ENCODE data around the gene FERD3L.

DNA sequence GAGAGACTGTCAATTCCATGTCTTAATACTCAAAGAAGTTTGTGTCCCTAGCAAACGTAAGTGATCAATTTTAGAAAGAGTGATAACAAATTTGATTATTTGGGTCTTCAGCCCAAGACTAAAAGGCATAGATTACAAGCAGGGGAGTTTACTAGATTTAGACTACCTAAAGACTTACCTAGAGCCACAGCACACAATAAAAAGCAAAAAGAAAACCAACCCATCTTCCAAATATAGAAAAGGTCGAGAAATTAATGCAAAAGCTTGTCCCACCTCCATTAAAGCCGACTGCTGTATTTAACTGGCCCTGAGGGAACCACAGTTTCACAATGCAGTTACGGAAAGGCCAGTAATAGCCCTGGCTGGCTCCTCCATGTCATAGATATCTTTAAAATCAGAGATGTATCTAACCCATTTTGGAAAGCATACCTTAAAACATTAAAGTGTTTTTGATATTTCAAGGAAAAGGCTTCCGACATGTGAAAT, 22.9 kb downstream of the HDAC9 start:
- RRBS = no CpG with 5 or more reads among the region's 5 CpGs

DNA sequence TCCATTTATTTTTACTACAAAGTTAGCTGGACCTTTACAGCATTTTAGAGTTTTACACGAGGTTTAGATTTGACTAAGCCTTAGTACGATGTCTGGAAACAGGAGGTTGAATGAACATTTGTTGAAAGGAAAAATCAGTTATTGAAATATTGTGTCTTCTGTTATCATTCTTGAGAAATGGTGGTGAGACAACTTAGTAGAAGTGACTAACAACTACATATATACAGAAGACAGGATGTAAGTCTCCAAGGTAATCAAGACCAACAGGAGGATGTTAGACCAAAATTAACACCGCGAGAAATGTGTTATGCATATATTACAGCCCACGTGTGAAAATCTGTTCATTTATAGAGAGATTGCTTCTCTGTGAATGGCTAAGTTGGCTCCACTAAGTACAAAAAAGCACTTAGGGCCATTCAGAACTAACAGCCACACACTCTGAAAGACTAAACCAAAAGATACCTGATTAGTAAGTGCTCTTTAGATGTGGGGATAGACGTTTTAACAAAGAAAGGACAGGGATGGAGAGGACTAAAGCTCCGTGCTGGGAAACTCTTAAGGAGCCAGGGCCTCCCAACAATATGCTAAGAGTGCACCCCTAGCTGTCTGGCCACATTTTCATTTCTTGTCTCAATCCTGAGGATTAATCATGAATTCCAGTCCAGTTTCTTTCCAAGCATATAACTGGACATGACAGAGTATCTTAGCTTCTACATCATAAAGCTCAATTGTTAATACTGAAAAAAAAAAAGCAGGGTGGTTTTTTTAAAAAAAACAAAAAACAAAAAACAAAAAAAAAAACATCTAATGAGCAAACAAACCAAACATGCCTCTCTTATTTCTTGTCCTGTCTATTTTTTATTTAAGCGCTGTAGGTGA, 26.5 kb downstream of the HDAC9 start:
- RRBS = no CpG with 5 or more reads among the region's 8 CpGs

GRCh38 chr7:18880776-18880975, 236.8 kb downstream of the TWIST1 start:
- RRBS = no CpG with 5 or more reads among the region's 2 CpGs

DNA sequence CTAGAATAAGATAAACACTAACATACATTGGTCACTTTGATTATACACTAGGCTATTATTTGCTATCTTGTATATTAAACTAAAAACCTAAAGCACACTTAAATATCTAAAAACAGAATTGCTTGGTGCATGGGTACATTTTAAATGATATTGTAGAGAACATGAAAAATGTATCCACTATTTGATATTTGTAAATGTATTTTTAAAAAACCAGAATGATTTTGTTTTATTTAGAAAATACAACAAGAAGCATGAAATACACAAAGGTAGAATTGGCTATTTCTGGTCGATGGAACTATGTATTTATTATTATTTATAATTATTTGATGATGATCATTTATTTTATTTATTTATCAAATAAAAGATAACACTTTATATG, 189.0 kb downstream of the TWIST1 start:
- RRBS = no CpG with 5 or more reads among the region's 1 CpG

DNA sequence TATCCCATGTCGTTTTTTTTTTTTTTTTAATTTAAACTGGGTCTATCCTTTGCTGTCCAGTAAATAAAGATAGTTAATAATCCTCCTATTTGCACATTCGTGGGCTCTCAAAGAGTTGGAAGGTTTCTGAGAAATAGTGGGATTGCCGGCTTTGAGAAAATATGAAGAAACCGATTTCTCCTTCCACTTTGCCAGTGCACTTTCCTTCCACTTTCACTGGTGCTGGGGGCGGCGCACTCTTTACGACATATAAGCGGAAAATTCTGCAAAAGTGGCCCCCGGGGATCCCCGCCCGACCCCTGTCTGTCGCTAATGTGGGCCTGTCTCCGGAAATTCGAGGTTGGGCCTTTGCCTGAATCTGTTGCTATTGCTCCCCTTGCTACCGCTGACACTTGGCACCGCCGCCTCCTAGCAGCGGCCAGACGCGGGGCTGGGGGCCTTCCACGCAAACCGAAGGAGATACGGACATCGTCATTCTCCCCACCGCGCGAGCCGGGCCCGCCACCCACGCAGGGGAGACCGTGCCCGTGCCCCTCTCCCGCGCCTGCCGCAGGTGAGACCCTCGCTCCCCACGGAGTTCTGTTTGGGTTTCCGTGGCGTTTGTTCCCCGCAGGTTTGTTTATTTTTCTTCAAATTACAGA, 5.2 kb downstream of the TWIST1 start:
- RRBS = 24% methylated on average over 5 of the region's 40 CpGs

- RRBS = 4% methylated on average over 6 of the region's 19 CpGs
Observed at GRCh38 chr7:19145270-19145606, at the start of gene FERD3L. Gene FERD3L (minus strand): TSS chr7:19145421.

DNA sequence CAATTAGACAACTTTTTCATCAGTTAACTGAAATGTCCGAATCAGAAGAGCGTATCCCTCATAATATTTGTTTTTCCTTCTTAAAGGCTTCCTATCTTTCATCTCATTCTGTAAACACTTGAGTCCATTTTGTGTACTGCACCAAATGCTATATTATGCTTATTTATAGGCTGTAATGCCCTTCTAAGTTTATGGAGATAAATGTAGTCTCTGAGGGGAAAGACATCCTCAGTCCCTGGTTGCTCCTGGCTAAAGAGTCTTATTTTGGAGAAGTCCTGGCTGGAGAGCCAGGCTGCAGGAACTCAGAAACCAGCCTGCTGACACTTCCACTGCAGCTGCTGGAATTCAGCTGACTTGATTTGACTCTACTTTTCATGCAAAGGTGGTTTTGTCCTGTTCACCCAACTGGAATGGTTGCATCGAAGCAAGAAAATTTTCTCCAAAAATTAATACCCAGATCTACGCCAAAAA, 64.3 kb downstream of the MACC1 start:
- RRBS = no CpG with 5 or more reads among the region's 4 CpGs

GRCh38 chr7:20199210-20199779, 17.9 kb downstream of the MACC1 start:
- RRBS = no CpG with 5 or more reads among the region's 1 CpG

DNA sequence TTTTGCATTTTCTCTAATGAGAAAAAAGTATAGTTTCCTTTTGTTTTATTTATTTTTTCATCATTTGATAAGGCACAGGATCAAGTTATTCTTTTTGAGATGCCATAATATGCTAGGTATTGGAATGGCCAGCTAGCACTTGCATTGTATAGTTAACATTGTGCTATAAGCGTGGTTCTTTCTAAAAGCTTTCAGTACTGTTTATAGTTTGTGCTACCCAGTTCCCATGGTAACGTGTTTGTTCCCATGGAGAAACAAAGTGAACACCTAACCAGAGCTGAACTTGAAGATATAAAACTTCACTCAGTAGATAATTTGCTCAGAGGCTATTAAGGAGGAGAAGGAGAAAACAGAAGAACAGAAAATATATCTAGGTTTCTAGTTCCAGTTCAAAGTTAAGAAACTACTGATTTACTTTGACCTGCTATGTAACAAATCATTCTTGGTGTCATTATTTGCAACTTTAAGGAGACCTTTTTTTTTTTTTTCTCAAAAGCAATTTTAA, 23.6 kb upstream of the ITGB8 start:
- RRBS = no CpG with 5 or more reads among the region's 2 CpGs

- RRBS = no CpG with 5 or more reads among the region's 7 CpGs
Observed at GRCh38 chr7:20308013-20308421, 22.7 kb upstream of the ITGB8 start.

- RRBS = no CpG with 5 or more reads among the region's 2 CpGs
Observed at GRCh38 chr7:20345395-20346157, 14.9 kb downstream of the ITGB8 start.

- RRBS = no CpG with 5 or more reads among the region's 2 CpGs
Observed at GRCh38 chr7:20442273-20442533, 111.5 kb downstream of the ITGB8 start.

GRCh38 chr7:20716881-20717180, 69.9 kb downstream of the SP8 start:
- RRBS = no CpG with 5 or more reads among the region's 11 CpGs

DNA sequence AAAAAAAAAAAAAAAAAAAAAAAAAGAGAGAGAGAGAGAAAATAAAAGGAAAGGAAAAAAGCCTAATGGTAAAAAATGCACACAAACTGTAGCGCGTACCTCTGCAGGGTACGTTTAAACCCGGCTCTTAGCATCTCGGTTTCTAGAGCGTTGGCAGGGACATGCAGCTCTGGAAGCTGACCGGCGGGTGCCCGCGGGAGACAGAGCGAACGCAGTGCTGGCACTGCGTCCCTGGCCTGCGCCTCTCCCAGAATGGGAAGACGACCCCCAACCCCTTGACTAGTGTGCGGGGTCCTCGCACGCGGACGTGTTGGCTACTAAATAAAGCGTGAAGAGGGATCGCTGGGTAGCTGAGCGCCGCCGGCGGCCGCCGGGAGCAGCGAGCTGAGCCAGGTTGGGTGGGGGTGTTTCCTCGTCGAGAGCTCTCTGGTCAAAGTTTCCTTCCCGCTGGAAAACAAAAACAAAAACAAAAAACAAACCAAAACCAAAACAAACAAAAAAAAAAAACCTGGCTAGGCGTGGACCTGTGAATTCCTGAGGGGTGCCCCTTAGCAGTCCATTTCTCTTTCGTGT, 4.3 kb upstream of the SP8 start:
- RRBS = 10% methylated on average over 4 of the region's 34 CpGs

DNA sequence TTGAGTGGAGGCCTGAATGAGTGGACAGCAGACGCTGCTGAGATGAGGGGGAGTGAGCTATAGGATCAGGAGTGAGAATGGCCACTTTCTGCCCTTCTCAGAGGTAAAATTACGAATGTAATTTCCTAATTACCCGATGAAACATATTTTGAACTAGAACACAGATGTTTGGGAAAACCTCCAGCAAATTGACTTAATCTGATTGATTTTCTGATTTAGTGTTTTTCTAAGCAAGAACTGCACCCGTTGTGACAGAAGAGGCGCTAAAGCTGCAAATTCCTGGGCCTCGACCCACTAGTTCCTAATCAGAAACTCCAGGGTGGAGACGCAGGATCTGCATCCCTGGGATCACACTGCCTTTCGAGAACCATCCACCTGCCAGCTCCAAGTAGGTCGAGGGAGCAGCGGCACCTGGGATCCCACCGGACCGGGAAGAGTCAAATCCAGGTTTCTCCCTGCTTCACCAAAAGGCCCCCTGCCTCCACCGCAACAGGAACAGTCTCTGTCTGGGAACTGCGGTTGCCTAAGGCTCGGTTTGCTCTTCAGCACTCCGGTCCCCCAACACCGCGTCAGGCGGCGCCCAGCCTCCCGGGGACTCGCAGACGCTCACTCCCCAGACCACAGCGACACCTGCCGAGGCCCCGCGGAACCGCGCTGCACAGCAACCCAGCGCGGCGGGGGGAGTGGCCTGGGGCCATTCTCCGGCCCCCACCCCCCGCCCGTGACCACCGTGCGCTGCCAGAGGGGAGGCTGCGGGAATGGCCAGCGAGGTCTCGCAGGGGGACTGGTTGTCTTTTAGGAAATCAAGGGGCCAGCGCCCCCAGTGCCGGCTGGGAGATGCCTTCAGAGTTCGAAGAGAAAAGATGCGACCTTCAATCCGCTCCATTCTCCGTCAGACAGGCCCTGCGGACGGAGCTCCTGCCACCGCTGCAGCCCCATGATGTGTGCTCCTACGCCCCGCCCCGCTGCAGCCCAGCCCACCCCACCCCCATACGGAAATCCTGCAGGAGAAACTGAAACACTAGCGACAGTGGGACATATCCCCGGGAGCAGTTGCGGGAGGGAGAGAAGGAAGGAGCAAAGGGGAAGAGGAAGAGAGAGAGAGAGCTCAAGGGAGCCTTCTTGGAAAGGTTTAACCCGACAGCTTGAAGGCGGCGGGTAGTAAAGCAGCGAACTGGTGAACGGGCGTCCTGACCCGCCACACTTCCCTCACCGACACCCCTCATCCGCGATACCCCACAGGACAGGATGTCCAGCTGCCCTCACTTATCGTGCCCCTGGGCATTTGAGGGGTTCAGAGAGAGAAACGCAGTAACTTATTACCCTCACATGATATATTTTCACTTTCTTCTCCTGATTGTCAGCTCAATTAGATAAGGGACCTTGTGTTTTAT, 137.2 kb upstream of the CDCA7L start:
- RRBS = 3% methylated on average over 13 of the region's 68 CpGs

DNA sequence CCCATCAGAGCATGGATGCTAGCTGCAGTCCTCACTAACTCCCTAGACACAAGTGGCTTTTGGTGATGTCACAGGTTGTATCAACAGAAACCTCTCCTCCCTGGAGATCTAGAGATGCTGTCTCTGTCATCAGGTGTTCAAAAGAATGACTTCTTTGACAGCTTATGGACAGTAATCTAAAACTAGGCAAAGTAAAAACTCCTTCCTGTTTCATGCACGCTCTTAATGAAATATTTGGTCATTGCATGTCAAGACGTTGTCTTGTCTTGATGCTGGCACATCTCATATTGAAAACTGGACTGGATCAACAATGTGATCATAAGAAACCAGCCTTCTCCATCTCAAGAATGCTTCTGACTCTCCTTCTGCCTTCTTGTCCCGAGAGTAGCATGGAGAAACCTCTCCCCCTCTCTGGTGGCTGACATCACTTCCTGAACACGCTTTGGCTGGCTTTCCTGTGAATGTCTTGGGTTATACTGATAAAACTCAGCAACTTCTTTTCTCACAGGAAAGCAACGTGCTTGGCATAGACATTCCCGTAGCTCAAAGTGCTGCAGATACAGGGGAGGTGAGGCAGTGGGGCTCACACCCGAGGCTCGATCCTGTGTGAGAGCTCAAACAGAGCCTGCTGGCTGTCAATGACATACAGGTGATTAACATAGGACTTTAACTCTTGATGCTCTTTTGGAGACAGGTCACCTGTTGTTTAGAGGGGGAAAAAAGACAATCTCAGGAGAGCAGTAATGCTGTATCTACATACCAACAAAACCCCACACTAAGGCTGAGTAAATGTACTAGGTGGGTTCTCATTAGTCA, 176.3 kb upstream of the CDCA7L start:
- RRBS = no CpG with 5 or more reads among the region's 8 CpGs

- RRBS = no CpG with 5 or more reads among the region's 3 CpGs
Observed at GRCh38 chr7:22215215-22215821, 141.6 kb downstream of the RAPGEF5 start.

- RRBS = no CpG with 5 or more reads among the region's 10 CpGs
Observed at GRCh38 chr7:22219759-22220633, 137.0 kb downstream of the RAPGEF5 start.

DNA sequence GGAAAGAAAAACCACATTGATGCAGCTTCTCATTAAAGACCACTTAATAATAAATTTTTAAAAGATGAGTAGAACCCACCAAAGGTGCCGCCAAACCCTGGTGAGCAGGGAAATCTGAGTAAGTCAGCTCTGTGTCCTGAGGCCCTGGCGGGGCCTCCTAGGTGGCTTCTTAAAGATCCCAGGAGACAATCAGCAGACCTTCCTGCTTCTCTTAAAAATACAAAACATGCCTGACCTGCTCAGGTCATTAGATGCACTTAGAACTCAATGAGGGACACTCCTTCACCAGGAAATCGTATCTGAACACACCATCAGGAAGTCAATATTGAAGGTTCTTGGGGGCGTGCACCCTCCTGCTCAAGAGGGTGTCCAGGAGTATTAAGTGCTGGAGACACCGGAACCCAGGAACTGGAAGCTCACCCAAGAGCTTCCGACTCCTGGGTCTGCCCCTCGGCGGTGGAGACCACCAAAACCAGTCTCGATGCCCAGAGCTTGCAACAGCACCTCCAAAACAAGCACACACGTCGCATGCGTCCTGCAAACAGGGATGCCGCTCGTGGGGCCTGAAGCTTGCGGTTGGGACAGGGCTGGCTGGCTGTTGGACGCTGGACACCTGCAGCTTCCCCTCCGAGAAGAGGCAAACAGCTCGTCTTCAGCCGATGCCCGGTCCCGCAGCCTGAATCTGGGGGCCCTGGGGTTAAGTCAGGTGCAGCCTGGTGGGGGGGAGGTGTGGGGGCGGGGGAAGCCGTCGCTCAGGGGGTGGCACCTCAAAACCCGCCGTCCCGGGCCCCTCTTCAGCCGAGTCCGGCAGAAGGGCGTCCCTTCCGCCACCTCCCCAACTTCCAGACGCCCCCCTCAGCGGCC, 823 bp downstream of the RAPGEF5 start:
- RRBS = under 1% methylated on average over 5 of the region's 33 CpGs

All from epithelial cell of prostate (primary cell).